WTC11 (cell line): Measurements from ENCODE around the genes PSMB5, ACIN1, PABPN1 and ZFHX2.

GRCh38 chr14:22998139-22998906 lies 11.6 kb downstream of the C14orf93 start:
- PRO-cap: no peak

DNA sequence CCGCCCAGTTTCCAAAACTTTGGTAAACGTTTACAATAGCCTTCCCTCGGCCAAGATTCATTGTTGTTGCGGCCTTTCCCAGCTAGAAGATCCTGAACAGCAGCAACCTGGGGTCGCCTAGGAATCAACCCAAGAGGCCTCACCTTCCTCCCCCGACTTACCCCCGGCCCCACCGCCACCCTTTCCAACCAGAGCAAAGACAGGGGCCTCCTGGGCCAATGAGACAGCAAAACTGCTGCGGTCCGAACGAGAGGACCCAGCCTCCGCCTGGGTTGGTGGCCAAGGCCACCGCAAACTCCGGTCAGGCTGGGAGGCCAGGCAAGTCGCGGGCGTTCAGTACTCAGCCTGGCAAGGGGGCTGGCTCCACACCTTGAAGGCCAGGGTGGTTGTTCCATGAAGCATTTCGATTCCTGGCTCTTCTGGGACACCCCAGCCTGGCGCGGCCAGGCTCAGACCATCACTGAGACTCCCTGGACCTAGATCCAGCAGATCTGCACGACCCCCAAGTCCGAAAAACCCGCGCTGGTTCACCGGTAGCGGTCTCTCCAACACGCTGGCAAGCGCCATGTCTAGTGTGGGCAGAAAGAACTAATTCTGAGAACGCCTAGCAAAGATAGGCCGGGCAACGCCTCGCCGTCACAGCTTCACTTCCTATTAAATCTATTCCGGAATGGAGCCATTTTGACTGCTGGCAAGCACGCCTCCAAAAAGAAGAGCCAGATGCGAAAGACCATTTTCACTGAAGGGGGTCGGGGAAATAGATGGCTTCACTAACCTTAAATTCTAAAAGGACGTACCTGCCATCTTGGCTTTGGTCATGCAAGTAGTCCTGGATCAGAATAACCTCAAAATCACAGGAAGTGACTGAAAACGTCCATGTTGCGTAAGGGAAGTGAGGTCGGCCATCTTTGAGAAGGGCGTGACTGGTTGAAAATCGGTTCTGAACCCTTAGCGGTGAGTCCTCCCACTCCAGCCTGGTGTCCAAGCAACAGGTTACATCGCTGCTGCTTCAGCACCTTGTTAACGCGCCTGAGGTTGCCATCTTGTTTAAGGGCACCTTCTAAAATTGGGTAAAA lies at the start of gene PSMB5:
Gene PSMB5 (minus strand): TSS at position 586 of the 1,076 bp plus-strand sequence.
- PRO-cap: bidirectional peak, plus-strand start at position 229 of the sequence, minus-strand start at position 61 of the sequence; bidirectional peak, plus-strand start at position 967 of the sequence, minus-strand start at position 571 of the sequence

DNA sequence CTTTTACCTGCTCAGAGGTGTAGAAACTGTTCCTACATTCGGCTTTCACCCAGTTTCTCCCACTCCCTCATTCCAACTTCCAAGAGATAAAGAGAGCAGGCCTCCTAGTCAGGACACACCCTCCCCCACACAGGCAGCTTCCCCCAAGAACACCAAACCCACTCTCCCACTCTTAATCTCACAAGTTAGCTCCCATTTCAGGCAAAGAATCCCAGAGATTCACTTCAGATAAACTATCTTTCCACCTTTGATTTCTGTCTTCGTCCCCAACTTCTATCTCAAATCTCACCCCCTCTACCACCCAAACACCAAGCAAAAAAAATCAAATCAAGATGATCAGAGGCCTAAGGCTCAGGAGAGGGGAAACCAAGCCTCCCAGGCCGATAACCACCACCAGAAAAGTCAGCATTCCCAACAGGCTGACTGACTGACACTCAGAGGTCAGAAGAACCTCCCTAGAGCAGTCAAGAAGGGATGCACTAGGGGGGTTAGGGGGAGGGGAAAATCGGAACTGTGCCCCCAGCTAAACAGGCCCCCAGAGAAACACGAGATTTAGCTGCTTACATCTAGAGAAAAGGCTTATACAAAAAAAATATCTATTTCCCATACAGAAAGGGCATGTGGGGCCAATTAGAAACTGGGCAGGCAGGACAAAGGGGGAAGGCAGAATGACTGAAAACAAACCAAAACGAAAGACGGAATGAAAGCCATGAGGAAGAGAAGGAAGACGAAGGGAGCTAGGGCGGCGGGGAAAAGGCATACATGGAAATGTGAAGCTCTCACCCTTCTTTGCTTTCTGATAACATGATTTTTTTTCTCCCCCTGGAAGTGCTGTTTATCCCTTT lies 13.2 kb upstream of the CDH24 start:
- PRO-cap: no peak

- PRO-cap: no peak
Measured at GRCh38 chr14:23090386-23090825, 4.5 kb downstream of the ACIN1 start.

DNA sequence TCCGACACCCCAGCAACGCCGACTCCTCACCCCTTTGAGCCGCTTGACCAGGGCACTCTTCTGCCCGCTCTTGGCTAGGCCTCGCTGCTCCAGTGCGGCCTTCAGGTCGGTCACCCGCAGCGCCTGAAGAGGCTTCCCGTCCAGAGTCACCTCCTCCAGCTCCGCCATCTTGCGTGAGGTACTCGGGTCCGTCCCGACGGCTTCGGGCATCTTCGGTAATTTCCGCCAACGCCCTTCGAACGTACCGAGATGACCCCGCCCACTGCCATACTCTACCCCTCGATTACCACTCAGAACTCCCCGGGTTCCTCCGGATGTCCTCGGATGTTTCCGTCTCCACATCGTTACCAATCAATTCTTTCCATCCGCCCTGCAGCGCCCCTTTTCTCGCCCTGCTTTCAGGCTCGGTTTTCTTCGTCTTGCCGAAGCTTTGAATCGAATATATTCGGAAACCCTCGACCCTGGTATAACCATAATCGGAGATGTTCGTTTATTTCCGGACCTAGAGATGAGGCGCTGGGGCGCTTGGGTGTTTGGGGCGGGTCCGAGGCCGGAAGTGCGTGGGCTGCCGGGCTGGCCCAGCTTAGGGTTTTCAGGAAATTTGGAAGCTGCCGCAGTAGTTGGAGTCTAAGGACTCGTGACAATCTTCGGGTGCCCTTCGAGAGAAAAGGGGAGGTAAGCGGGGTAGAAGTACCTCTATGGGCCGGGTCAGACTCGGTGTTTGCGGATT lies at the start of gene ACIN1:
Gene ACIN1 (minus strand): TSS at position 192 of the 730 bp plus-strand sequence.
- PRO-cap: bidirectional peak, plus-strand start at position 616 of the sequence, minus-strand start at position 175 of the sequence

DNA sequence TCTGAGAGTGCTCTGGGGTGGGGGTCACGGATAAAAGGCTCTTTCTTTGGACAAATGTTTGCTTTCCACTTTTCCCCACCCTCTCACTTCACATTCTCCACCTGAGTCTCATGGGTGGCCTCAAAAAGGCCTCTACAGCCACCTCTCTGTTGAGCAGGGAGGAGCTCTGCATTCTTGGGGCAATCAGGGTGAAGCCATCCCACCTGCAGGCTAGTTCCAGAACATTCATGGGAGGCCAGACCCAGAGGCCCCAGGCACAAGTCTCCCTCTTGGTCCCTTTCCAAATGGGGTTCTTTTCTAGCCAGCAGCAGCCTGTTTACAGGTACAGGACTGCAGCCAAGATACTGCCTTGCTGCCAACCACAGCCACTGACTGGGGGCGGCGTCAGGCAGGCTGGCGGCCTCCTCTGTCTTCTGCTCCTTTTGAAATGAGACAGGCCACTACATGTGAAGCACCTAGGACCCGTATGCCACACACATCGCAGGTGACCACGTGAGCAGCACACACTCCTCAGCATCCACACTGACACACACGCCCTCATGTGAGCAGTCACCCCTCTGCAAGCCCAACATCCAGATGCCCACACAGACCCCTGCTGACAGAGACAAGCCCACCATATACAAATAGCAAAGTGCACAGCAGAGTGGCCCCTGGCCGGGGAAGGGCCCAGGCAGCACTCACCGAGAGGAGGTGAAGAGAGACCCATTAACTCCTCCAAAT lies 18.3 kb upstream of the CEBPE start:
- PRO-cap: no peak

GRCh38 chr14:23321376-23321910 lies at the start of gene PABPN1:
PABPN1 (plus strand) TSS chr14:23321457.
- PRO-cap: bidirectional peak, plus-strand start at chr14:23321457, minus-strand start at chr14:23320964; unidirectional peak, plus-strand start at chr14:23321621; bidirectional peak, plus-strand start at chr14:23321809, minus-strand start at chr14:23321872

DNA sequence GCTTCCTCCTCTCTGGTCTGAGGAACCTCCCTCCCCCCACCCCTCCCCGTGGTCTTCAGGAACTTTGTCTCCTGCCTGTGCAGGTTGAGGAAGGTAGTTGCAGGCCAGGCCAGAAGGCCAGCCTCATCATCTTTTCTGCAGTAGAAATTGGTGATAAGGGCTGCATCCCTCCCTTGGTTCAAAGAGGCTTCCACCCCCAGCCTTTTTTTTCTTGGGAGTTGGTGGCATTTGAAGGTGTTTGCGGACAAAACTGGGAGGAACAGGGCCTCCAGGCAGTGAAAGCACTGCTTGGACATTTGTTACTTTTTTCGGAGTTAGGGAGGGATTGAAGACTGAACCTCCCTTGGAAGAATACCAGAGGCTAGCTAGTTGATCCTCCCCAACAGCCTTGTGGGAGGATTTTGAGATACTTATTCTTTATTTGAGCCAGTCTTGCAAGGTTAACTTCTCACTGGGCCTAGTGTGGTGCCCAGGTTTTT lies 3.1 kb downstream of the PABPN1 start:
- PRO-cap: no peak

DNA sequence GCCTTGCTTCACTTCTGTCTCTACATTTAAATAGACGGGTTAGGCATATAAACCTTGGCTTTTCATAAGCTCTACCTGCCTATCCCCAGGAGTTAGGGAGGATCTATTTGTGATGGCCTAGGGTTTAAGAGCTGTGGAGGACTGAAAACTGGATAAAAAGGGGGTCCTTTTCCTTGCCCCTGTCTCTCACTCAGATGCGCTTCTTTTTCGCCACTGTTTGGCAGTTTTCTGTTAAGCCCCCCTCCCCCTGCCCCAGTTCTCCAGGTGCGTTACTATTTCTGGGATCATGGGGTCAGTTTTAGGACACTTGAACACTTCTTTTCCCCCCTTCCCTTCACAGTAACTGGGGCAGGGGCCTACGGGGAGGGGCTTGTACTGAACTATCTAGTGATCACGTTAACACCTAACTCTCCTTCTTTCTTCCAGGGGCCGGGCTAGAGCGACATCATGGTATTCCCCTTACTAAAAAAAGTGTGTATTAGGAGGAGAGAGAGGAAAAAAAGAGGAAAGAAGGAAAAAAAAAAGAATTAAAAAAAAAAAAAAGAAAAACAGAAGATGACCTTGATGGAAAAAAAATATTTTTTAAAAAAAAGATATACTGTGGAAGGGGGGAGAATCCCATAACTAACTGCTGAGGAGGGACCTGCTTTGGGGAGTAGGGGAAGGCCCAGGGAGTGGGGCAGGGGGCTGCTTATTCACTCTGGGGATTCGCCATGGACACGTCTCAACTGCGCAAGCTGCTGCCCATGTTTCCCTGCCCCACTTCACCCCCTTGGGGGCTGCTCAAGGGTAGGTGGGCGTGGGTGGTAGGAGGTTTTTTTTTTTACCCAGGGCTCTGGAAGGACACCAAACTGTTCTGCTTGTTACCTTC lies 3.8 kb downstream of the PABPN1 start:
- PRO-cap: no peak

- PRO-cap: no peak
Measured at GRCh38 chr14:23388813-23389270, 12.0 kb downstream of the CMTM5 start.

DNA sequence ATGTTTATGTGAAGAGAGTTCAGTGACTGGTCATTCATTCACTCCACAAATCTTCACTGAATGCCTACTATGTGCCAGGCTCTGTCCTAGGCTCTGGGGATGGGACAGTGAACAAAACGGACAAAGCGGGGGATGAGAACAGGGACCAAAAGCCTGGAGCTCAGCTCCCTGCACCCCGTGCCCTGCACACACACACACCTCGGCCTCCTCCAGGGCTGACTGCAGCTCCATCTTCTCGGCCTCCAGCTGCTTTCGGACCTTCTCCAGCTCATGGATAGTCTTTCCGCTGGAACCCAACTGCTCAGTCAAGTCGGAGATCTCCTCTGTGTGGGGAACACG lies 8.6 kb upstream of the MYH6 start:
- PRO-cap: no peak

- PRO-cap: no peak
Measured at GRCh38 chr14:23417009-23417564, 9.0 kb upstream of the MYH6 start.

- PRO-cap: no peak
Measured at GRCh38 chr14:23483321-23483718, 13.8 kb downstream of the NGDN start.

DNA sequence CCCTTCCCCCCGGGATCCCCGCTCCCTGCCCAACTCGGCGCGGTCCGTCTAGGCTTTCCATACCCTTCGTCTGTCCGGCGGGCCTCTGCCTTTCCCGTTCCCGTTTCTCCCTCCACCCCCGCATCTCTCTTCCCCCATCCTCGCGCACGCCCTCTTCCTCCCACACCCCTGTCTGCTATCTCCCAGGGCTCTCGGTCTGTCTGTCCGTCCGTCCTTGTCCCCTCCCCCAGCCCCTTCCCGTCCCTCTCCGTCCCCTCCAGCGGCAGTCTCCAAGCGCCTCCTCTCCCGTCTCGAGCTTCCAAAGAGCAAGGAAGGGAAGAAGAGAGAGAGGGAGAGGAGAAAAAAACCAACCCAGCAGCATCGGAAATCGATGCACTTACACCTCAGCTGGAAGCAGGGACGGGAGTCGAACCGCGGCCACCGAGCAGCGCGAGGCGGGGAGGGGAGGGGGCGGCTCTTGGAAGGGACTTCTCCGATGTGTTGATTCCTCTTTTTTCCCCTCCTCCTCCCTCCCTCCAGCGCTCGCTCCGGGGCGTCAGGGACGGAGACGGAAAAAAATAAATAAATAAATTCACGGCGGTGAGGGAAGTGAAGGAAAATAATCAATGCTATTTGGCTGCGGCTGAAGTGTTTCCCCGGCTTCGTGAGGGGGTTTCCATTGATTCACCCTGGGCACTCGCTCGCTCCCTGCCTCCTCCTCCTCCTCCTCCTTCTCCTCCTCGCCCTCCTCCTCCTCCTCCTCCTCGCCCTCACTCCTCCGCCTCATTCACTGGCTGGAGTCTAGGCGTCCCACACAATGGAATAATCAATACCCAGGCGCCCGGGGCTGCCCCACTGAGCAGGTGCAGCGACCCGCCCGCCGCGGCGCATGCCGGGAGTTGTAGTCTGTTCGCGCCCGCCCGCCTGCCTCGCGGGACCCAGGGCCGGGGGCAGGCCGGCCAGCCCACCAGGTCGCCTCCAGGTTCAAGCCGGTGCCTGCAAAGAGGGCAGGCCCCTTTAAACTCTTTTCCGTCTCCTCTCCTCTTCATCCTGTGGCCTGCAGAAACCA lies at the start of gene ZFHX2:
Gene ZFHX2 (minus strand): TSS at position 803 of the 1,048 bp plus-strand sequence.
- PRO-cap: bidirectional peak, plus-strand start at position 265 of the sequence, minus-strand start at position 87 of the sequence; bidirectional peak, plus-strand start at position 949 of the sequence, minus-strand start at position 718 of the sequence

DNA sequence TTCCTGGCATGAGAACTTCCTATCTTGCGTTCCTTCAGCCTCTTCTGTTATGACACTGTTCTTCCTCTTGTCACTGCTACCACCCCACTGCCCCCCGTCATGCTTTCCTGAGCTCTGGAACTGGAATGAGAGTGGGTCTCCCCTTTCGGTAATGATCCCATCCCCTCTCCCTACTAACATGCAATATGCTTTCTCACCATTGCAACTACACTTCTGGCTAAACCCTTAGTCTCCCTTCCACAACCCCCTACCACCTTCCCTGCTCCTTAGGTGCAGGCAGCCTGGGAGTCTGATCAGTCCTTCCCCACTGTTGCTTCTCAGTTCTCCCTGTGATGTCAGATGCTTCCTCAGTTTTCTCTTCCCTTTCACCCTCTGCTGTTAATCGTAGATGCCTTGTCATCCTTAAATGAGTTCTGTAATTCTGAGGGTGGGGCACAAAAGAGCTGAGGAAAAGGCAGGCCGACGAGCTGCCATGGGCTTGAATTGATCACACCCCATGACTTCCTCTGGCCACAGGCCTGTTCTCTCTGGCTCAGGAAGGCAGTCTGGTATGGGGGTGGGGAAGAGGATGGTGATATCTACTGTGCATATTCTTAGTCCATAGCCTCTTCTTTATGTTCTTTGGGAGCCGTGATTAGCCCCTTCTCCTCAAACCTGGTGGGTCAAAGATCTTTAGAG lies 5.1 kb upstream of the AP1G2 start:
- PRO-cap: no peak

DNA sequence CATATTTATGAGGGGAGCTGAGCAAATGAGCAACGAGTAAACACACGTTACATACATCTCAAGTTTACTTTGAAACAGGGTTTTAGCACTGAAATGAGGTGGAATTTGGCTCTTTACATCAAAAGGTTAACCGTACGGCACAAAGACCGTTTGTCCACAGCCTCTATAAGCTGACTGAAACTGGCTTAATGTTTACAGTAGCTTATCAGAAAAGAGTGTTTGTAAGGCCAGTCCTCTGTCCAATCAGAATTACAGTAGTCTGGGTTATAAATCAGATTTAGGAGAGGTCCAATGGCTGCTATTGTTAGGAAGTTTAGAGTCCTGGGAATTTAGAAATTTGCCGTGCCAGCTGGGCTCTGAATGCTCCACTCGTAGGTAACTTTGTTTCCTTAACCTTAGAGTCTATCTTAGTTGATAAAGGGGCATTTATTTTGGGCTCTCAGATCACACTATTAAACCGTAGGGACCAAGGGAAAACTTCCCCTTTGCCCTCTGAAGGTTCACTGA lies 69.5 kb upstream of the DHRS4 start:
- PRO-cap: no peak

DNA sequence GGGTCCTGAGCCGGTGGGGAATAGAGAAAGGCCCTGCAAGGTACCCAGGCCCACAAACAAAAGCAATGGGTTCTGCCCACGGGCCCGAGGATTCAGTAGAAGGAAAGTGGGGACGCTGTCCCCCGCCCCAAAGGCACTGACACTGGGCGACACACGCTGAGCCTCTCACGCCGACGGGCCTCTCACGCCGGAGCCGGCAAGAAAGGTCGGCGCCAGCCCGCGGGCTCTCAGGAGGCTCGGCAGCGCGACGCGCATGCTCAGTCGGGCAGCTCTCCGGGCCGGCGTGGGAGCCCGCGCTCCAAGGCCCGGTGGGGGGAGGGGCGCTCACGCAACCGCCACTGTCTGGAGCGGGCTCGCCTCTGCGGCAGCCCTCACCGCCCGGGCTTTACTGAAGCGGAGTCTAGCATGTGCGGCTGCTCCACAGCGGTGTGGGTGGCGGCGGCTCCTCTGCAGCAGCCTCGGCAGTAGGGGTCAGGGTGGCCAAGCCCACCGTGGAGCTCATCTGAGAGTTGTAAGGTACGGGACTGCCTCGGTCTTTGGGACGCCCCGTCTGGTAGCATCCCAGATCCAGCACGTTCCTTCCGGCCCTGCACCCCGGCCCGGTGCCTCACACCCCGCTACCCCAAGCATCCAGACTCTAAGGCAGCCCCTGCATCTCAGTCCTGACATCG lies 16.2 kb downstream of the DHRS4 start:
- PRO-cap: bidirectional peak, plus-strand start at position 371 of the sequence, minus-strand start at position 201 of the sequence

DNA sequence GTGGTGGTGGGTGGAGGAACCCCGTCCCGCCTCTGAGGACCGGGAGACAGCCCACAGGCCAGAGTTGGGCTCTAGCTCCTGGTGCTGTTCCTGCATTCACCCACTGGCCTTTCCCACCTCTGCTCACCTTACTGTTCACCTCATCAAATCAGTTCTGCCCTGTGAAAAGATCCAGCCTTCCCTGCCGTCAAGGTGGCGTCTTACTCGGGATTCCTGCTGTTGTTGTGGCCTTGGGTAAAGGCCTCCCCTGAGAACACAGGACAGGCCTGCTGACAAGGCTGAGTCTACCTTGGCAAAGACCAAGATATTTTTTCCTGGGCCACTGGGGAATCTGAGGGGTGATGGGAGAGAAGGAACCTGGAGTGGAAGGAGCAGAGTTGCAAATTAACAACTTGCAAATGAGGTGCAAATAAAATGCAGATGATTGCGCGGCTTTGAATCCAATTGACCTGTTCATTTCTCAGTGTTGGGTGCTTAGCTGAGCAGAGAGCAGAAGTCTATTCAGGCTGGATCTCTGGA lies 17.3 kb downstream of the DHRS4L2 start:
- PRO-cap: no peak

DNA sequence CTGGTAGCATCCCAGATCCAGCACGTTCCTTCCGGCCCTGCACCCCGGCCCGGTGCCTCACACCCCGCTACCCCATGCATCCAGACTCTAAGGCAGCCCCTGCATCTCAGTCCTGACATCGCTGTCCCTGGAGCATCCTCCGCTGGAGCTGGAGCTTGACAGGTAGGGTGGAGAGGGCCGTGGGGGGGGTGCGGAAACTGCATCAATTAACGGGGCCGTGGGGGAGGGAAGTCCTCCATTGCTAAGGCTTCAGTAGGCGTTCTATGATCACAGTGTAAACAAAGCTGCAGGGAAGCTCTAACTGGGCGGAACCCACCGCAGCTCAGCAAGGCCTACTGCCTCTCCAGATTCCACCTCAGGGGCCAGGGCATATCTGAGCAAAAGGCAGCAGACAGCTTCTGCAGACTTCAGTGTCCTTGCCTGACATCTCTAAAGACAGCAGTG lies 18.6 kb downstream of the DHRS4L2 start:
- PRO-cap: no peak

DNA sequence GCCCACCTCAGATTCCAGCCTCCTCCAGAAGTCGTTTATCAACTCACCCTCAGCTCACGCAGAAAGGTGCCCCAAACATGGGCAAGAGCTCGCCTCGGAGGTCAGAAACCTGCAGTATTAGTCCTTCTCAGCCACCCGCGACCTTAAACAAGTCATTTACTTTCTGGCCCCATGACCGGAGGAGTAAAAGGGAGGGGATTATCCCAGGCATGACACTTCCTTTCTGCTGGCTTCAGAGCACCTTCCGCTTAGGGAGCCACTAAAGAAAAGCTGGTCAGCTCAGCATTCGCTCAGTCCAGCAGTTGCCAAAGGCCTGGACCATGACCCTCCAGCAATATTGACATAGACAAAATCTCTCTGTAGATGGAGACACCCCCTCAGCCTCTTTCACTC lies 4.3 kb upstream of the CPNE6 start:
- PRO-cap: no peak